Retinal pigment epithelial cell (primary cell): ENCODE measurements around a stretch of chr2.

DNA sequence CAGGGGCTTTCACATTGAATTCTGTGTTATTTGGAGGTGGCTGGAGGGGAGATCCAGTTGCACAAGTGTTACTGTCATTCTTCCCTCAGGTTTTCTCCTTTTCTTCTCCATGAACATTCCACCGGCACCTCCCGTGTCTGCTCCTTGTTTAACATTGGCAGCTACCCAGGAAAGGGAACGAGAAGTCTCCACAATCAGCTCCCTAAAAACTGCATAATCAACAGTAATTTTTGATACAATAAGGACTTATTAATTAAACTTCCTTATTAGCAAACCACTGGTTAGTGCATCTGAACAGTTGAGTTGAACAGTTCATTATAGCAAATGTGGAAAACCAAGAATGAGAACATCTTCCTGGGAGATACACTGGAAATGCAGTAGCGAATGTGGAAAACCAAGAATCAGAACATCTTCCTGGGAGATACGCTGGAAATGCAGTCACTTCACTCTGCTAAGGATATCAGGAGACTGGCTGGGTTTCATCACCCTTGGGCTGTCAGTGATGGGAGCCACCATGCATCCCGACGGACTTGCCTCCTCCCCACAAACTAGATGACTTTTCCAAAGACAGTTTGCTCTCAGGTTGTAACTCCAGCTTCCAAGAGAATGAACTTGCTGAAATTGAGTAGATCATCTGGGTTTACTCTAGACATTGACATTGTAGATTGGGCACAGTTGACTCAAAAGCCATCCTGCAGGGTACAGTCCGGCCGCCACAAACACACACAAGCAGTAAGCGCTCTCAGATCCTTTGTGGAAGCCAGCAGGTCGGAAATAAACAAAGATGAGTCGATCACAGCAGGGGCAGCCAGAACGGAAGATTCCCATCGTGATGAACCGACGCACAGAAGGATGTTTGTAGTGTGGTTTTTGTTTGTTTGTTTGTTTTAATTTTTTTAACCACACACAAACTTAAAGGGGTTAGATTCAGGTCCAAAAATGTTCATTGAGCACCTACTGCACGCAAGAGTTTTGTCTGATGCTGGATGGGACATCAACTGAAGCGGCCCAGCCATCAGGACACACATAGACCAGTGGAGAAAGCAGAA, 192.2 kb downstream of the GBX2 start:
- RRBS = no CpG with 5 or more reads among the region's 18 CpGs

DNA sequence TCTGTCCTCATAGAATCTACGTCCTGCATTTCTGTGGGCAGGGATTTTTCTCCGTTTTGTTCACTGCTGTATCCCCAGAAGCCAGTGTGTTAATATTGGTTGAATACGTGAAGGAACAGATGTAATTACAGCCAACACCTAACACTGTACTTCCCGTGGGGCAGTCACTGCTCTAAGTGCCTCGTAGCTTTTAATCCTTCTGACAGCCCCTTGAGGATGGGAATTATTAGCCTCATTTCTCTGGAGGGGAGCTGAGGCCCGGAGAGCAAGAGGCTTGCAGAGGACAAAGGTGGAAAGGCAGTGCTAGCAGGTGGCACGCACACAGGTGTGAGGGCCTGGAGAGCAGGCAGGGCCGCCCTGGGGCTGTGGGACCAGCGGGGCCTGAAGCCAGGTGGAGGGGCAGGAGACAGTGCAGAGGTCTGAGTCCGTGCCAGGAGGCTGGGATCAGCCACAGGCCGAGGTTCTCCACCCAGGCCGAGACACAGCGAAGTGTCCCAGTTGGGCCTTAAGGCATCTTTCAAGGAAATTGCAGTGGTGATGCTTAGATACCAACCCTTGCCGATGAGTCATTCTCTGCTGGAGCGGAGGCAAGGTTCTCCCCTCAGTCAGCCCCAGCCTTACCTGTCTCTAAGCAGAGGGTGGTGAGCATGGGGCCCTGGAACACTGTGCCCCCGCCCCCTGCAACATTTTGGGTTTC, 122.8 kb downstream of the GBX2 start:
- RRBS = no CpG with 5 or more reads among the region's 16 CpGs

DNA sequence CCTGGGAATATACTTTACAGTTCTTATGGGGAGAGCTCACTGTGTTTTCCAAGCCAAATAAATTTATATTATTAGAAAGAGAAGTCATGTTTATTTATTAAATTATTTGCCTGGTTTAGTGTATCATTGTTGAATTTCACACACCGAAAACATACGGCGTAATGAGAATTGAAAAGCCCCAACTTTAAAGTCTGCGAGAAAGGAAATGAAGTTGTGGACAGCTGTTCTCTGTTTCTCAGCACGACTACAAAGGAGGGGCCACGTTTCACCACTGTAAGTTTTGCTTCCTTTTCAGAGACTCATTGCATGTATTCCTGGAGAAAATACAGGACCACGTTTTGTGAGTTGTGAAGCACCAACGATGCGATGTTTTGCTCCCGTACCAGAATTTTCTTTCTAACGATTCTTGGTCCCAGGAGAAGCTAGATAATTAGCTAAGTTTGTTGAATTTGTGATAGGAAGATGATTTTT, 23.9 kb upstream of the ACKR3 start:
- RRBS = no CpG with 5 or more reads among the region's 11 CpGs

DNA sequence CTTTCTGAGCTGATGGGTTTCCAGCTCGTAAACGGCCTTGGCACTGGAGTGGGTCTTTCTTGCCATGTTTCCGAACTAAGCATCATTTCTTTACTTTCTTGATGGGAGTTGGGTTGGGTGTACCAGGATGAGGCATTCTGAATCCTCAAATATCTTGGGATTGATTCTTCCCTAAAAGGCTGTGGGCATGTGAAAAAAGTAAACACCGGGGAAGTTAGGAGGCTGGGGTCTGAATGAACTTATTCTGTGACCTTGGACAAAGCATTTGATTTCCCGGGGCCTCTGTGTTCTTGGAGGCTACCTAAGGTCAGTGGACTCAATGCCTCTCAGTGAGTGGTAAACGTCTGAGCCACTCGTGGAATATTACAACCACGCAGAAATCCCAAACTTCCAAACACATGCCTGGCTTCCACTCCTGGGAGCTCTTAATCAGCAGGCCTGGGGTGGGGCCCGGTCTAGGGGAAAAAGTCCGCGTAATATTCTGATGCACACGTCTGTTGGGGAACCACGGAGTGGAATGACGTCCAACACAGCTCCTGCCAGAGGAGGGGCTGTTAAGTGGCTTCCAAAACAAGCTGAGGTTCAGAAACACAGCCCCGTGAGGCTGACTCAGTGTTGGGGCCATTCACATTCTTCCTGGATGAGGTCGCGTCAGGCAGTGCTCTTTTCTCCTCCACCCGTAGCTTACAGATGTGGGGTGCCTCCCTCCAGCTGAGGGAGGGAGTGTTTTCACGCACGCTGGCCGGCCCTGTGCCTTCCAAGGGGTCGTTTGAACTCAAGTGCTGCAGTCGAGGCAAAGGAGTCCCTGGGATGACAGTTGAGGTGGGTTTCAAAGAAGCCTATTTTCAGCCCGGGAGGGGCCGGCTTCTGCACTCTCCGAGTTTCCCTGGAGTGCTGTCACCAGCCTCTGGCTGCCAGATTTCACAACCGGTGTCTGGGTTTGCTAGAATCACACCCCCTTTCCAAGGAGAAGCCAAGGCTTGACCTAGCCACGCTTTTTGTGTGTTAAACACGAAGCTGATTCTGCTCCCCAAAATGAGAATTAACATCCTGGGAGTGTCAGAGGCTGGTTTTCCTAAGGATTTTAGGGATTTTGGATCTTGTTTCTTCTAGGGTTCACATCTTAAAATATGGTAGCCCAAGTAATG, 73.0 kb downstream of the ACKR3 start:
- RRBS = 26% methylated on average over 6 of the region's 29 CpGs

DNA sequence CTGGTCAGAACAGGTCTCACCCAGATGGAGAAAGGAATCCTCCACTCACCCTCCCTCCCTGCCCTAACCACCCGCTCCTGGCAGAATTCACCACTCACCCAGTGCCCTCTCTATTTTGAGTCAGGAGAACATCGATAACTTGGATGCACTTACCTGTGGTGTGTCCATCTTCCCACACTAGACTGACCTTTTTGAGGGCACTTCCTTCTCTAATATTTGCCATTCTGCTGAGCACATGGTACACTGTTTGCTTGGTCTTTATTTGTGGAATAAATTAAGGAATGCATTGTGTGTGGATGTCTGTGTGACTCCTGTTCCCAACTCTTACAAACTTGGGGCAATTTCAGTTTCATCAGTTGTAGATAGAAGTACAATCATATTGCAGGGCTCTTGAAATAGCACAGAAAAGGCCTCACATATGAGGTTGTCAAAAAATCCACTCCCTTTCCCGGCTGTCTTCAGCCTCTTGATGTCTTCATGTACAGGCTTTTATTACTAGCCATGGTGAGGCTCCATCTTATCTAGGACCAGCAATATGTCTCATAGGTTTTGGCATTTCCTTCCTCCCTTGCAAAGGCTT, 133.8 kb downstream of the ACKR3 start:
- RRBS = no CpG with 5 or more reads among the region's 3 CpGs

GRCh38 chr2:236718993-236719796, 149.6 kb downstream of the ACKR3 start:
- RRBS = no CpG with 5 or more reads among the region's 10 CpGs

- RRBS = no CpG with 5 or more reads among the region's 11 CpGs
Observed at GRCh38 chr2:236731853-236732641, 162.4 kb downstream of the ACKR3 start.

DNA sequence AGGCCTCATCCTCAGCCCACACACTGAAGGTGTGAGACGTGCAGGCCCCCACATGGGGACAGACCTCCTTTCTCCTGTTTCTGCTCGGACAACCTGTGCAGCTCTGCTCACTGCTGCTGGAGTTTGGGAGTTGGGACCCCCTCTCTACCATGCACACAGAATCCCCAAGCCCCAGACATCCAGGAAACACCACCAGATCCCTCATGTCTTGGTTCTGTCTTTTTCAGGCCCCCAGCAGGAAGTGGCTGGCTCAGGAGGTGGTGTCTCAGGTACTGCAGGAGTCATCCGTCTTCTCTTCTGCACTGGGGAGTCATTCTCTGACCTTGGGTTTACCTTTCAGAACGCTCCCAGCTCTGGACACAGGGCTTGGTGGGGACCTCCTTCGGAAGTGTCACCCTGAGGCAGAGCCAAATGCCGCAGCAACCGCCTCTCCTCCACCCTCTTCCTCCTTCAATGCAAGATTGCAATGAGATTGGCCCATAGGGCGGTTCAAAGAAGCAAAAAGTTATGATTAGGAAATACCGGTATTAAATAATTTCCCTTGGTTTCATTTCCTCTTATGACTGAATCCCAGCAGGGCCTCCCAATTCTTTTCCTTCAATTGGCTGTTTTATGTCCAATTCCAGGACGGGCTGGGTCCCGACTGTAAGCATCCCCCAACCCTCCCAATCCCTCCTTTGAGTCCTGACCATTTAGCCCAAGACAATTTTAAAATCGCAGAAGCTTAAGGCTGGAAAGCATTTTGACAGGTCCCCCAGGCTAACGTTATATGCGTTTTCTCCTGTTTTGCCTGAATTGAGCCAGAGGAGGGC, 178.7 kb downstream of the ACKR3 start:
- RRBS = no CpG with 5 or more reads among the region's 14 CpGs

DNA sequence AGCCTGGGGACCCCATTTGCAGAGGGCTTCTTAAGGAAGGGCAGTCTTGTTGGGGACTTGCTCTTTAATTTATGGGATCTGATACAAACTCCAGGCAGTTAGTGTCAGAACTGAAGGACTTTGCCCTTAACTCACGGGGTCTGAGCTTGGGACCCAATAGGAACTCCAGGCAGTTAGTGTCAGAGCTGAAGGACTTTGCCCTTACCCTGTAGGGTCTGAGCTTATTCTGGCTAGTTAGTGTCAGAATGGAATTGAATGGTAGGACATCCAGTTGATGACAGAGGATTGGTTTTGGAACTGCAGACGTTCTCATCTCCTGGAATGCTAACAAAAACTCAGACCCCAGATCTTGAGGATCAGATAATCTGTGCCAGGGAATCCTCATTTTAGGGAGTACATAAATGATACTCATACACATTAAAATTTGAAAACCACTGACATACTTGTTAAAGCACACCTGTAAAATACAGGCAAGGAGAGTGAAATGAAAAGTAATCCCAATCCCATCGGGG, 256.8 kb upstream of the COPS8 start:
- RRBS = no CpG with 5 or more reads among the region's 3 CpGs

DNA sequence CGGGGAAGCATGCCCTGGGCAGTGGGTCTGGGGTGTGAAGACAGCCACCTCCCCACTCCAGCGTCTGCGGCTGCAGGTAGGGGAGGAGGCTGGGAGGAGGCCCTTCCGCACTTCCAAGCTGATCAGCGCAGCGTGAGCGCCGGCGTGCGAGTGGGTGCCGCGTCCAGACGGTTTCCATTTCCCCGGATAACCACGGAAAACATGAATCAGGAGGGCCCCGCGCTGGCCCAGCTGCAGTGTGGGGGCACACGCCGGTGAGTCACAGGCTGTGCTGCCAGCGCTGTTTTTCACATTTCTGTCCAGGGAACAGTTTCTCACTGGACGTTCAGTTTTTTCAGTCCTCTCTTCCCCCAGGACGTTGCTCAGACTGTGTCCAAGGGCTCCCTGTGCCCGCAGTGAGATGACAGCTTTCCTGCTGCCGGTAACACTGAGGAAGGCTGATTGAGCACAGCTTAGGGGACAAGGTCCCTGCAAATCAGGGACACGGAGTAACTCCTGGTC, 70.8 kb downstream of the COPS8 start:
- RRBS = 53% methylated on average over 12 of the region's 25 CpGs

DNA sequence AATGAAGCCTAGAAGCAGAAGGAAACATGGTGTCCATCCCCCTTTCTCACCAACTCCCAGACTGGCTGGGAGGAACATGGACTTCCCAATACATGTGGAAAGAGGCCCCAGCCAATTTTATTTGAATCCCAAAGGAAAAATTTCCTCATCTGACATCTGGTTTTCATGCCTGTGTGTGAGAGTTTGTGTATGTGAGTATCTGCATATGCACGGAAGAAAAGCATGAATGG, 84.3 kb downstream of the COPS8 start:
- RRBS = no CpG with 5 or more reads among the region's 1 CpG

- RRBS = no CpG with 5 or more reads among the region's 5 CpGs
Observed at GRCh38 chr2:237234054-237234824, 148.6 kb downstream of the COPS8 start.

GRCh38 chr2:237256748-237257290, 157.1 kb downstream of the COL6A3 start:
- RRBS = no CpG with 5 or more reads among the region's 7 CpGs

- RRBS = no CpG with 5 or more reads among the region's 16 CpGs
Observed at GRCh38 chr2:237280070-237280671, 133.8 kb downstream of the COL6A3 start.

GRCh38 chr2:237289144-237289647, 124.8 kb downstream of the COL6A3 start:
- RRBS = no CpG with 5 or more reads among the region's 11 CpGs

GRCh38 chr2:237315125-237315936, 98.6 kb downstream of the COL6A3 start:
- RRBS = no CpG with 5 or more reads among the region's 15 CpGs

DNA sequence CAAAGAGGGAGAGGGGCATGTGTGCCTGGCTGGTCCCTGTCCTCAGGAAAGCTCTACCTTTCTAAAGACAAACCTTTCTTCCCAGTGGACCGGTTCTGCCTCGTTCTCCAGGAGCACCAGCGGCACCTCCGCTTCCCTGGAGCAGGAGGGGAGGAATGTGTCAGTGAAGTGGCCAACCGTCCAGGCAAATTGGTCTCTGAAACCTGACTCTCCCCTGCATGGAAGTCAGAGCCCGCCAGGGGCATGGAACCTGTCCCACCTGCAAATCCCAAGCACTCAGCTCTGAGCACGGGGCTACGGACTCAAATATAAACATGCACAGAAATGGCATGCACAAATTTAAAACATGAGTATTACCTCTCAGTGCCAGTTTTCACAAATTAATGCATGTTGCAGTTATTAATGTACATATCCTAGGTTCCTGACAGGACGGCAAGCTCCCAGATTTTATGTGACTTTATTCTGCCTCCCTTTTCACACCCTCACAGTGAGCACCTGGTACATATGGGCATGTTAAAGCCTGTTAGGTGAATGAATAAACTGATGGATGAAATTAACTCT, 62.8 kb downstream of the COL6A3 start:
- RRBS = no CpG with 5 or more reads among the region's 9 CpGs

DNA sequence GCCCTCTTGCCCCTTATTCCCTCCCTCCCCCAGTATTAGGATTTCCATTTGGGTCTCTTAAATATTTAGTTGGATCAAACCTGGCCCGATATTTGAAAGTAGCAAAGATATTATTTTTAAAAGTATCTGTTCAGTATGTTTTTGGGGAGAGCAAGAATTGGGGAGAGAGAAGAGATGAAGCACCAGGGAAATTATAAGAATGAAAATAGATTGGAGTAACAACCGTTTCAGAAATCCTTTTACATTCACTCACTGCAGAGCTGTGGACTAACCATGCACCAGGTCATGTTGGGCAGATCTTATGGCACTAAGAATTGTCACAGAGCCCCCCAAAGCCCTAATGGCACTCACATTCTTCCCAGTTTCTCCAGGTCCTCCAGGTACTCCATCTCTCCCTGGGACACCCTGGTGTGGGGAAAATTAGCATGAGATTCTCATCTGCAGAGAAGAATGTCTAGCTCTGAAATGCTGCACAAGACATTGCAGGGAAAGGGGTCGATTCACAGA, 56.9 kb downstream of the COL6A3 start:
- RRBS = no CpG with 5 or more reads among the region's 3 CpGs

GRCh38 chr2:237358462-237358784, 55.5 kb downstream of the COL6A3 start:
- RRBS = no CpG with 5 or more reads among the region's 5 CpGs